ENCODE measurements around the genes KRT38, DNAJC7 and ZNF385C.

GRCh38 chr17:41440874-41441262 lies at the start of gene KRT38:
Gene KRT38, minus strand, starts transcription at chr17:41440983.
- PRO-cap = no peak
- RAMPAGE, long total RNA, 4 experiments = no peak in any of the 4 experiments

DNA sequence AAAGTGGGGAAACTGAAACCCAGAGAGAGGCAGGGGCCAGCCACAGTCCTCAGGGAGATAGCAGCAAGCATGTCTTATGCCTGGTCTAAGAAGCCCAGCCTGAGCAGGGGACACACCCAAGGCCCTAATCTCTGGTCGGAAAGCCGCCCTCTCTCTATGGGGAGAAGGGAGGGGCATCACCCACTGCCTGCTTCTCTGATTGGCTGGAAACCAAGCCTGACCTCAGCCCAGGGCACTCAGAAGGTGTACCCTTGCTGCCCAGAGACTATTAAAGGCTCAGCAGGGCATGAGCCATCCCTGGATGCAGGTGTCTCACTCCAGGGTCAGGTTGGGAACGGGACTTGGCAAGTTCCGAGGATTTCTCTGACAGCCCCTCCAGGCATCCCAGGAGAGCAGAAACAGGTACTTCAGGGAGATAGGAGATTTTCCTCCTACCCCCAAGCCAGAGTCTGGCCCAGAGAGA lies 5.8 kb upstream of the KRT13 start:
- PRO-cap = bidirectional peak, plus-strand start at position 298 of the sequence, minus-strand start at position 51 of the sequence
- RAMPAGE, long total RNA, 4 experiments = no peak in any of the 4 experiments

DNA sequence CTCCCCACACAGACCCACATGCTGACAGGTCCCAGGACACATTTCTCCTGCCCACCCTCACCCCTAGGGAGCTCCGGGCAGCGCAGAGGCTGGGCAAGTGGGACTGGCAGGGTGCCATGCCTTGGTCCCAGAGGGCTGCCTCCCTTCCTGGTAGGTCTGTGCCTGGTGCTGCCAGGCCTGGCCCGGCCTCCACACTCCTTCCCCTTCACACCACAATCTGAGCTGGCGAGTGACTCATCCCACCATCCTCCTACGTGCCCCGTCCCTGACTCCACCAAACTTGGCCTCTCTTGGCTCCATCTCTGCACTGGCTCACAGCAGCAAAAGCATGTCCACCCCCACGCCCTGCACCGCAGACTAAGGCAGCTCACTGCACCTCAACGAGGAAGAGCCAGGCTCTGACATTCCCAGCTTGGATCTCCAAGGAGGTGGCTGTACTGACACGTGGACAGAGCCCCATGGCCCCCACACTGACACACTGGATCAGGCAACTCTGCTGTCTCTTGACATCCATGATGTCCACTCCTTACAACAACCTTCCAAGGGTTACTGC lies 19.8 kb upstream of the KRT19 start:
- PRO-cap = bidirectional peak, plus-strand start at position 286 of the sequence, minus-strand start at position 105 of the sequence
- RAMPAGE, long total RNA, 4 experiments = no peak in any of the 4 experiments

DNA sequence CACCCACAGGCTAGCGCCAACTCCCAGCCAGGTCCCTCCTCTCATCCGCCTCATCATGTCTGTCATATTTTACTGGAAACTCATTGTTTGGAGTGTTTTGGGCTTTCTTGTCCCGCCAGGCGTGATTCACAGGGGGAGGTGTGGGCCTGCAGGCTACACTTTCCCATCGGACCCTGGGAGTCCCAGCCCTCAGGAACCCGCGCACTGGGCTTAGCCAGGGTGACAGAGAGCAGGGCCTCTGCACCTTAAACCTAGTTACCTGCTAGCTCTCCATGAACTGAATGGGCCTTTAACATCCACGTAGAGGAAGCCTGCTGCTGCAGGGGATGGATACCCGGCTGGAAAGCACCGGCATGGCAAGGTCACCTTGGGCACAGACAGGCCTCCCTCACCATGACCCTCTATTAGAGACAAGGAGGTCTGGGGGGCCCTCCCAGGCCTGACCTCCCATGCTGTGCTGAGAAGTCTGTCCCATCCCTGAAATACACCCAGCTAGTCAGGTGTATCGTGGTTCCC lies 338 bp upstream of the KRT14 start:
- PRO-cap = no peak
- RAMPAGE, long total RNA, 4 experiments = no peak in any of the 4 experiments

DNA sequence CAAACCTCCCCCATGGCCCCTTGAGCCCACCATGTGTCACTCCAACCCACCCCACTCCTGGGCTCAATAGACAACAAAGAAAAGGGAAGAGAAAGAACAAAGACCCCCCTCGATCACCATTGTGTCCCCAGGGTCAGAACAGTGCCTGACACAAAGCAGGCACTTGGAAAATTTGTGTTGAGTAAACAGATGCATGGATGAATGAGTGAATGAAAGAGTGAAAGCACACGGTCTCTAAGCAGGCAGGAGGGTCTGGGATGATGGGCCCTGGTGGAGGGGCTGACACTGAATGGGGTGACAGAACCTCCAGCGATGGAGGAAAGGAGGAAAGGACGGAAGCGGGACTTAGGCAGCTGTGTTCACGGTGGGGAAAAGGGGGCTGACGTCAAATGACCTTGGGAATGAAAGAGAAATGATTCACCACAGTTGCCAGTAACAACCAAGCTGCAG lies 6.9 kb upstream of the GAST start:
- PRO-cap = no peak
- RAMPAGE, long total RNA, 4 experiments = no peak in any of the 4 experiments

DNA sequence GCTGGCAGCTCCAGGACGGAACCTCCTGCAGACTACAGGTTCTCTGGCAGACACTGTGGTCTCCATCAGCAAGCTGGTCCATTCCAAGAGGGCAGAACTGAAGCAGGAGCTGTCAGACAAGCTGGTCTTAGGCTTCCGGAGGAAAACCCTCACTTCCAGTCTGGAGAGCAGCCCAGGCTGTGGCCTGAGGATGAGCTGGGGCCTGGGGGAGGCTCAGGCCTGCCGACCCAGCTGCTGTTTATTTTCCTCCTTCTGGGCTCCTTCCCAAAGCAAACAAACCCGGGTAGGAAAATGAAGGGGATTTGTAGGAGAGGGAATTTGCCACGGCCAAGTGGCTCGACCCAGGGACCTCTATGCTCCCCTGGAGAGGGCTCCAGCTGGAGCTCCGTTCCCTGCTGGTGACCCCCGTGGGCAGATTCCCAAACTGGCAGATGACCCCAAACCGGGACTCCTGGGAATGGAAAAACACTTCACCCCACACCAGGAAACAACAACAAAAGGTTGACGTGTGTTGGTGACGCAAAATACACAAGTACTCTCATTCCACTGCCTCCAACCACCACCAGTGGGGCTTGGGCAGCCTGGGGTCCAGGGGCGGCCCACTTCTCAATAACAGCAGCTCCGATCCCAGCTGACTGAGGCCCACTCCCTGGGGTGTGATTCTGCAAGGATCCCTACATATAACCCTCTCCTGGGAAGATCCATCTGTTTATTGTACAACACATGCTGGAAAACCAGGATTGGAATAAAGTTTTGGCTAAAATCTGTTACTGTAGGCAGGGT lies 8.8 kb downstream of the JUP start:
- PRO-cap = unidirectional peak, plus-strand start at position 565 of the sequence
- RAMPAGE, long total RNA, 4 experiments = no peak in any of the 4 experiments

- PRO-cap = no peak
- RAMPAGE, long total RNA, 4 experiments = start-site peak on the minus strand in 1 of 4 experiments, at chr17:41782158-41782274 at its widest, 24 reads per replicate
These were observed 4.3 kb downstream of the JUP start for GRCh38 chr17:41782107-41782646.

GRCh38 chr17:41811395-41811882 lies 310 bp downstream of the P3H4 start:
- PRO-cap = bidirectional peak, plus-strand start at chr17:41811785, minus-strand start at chr17:41811648
- RAMPAGE, long total RNA, 4 experiments = start-site peak on the minus strand in 1 of 4 experiments, at chr17:41811628-41811652 at its widest, 5 reads per replicate

- PRO-cap = no peak
- RAMPAGE, long total RNA, 4 experiments = no peak in any of the 4 experiments
These were observed 22.9 kb downstream of the ACLY start for GRCh38 chr17:41895905-41896198.

- PRO-cap = unidirectional peak, plus-strand start at chr17:41918247; unidirectional peak, plus-strand start at chr17:41918431; unidirectional peak, plus-strand start at chr17:41918554
- RAMPAGE, long total RNA, 4 experiments = no peak in any of the 4 experiments
These were observed 621 bp downstream of the ACLY start for GRCh38 chr17:41917966-41918693.

DNA sequence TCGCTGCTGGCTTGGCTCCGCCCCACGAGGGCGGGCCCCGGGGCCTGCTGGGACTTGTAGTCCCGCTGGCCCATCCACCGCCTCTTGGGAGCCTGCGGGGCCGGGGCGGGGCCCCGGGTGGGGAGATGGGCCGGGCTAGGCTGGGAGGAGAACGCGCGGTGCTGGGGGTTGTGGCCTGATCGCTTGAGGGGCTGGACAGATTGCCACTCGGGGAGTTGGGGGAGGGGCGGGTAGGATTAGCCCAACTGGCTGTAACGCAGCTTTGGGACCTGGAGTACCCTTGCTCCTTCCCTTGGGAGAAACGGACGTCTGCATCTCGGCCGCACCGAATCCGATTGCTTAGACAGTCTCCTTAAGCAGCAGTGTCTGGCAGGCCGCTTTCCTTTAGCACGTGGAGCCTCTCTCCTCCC lies 342 bp upstream of the ACLY start:
- PRO-cap = bidirectional peak, plus-strand start at position 124 of the sequence, minus-strand start outside the sequence; bidirectional peak, plus-strand start at position 343 of the sequence, minus-strand start at position 337 of the sequence
- RAMPAGE, long total RNA, 4 experiments = no peak in any of the 4 experiments

DNA sequence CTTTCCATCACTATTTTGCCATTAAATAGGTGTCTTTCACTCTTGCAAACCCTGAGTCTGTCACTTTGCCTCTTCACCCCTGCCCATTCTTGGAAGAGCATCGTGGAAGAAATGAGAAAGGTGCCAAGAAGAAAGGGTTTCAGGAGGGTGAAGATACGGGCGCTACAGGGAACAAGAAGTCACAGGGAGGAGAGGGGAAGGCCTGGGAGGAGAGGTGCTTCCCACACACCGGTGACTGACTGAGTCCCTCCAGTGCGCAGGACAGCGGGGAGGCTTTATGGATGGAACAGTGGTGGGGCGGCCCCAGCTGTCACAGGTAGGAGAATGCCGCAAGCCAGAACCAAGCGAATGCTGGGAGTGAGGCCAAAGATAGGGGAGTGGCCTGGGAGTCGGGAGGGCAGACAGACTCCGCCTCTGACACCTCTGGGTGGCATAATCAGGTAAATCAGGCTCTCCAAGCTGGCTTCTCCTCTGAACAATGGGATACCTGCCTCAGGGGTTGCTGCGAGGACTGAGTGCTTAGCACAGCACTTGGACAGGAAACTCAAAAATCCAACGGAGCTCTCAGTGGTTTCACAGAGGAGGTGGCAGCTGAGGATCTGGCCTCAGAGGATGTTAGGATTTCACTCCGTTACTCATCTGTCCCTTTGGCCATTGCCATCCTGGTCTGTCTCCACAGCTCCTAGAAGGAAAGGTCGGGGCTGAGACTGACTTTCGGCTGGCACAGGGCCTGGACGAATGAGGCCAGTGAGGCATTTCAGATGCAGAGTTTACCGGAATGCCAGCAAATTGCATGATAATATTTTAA lies 788 bp upstream of the CNP start:
- PRO-cap = bidirectional peak, plus-strand start at position 430 of the sequence, minus-strand start at position 350 of the sequence
- RAMPAGE, long total RNA, 4 experiments = no peak in any of the 4 experiments

DNA sequence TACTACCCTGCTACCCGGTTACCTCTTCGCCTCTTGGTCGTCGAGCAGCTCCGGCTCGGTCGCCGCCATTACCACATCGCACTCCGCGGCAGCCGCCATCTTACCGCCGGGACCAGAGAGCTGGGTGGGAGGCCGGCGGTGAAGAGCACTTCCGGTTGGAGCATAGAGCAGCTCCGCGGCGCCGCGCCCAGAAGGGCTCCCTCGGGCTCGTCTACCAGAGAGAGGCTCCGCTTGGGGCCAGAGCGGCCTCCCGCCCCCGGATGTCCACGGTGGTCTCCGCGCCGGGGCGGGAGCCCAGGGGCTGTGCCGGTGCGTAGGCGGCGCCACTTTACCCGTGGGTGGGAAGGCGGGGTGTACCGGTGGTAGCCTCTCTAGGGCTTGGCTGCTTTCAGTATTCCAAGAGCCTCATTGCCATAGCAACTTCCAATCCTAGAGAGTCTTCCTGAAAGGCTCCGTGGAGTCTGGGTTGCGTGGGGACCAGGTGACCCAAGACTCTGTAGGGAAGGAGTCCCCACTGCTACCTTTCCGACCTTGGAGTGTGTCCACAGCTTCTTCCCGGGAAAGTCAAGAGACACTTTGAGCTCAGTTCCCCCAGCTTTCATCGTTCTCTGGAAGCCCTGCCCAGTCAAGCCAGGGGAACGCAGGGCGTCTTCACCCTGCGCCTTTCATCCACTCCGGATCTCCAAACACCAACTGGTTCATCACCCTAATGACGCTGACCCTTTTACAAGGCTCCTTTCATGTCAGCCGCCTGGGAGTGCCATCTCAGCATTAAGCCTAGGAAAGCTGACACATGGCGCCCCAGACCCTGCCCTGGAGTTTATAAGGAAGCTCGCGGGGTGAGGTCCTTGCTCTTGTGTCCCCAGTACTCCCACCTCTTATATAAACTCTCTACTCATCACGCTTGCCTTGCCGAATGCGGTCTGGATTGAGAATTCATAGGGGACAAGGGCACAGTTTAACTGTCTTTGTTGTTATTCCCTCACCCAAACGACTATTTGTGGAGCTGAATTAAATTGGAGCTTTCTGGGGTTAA lies at the start of gene DNAJC7:
DNAJC7 (minus strand) TSS at position 122 of the 1,036 bp plus-strand sequence.
- PRO-cap = bidirectional peak, plus-strand start at position 170 of the sequence, minus-strand start at position 114 of the sequence; unidirectional peak, minus-strand start at position 684 of the sequence
- RAMPAGE, long total RNA, 4 experiments = start-site peak on the minus strand in 4 of 4 experiments, centred at positions 102 to 287 of the sequence, 20 to 813 reads per replicate

DNA sequence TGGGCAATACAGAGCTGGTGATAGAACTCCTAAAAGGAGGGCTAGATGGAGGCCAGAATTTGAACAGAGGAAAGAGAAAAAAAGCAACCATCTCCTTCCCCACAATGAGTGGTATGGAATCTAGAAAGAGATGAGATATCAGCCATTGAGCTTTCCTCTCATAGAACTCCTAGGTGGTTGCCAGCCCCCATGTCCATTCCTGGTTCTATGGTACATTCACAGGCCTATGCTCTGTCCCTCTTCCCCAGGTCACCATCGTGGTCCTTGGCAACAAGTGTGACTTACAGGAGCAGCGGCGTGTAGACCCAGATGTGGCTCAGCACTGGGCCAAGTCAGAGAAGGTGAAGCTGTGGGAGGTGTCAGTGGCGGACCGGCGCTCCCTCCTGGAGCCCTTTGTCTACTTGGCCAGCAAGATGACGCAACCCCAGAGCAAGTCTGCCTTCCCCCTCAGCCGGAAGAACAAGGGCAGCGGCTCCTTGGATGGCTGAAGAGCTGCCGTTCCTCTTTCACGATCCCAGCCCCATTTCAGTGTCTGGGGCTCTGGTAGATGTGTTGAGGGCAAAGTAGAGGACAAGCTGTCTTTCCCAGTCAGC lies 3.6 kb downstream of the NKIRAS2 start:
- PRO-cap = no peak
- RAMPAGE, long total RNA, 4 experiments = no peak in any of the 4 experiments

GRCh38 chr17:42039757-42040625 lies 10.4 kb downstream of the C17orf113 start:
- PRO-cap = no peak
- RAMPAGE, long total RNA, 4 experiments = no peak in any of the 4 experiments

GRCh38 chr17:42072248-42072863 lies 22.0 kb upstream of the C17orf113 start:
- PRO-cap = no peak
- RAMPAGE, long total RNA, 4 experiments = no peak in any of the 4 experiments

- PRO-cap = no peak
- RAMPAGE, long total RNA, 4 experiments = no peak in any of the 4 experiments
These were observed at the start of gene ZNF385C for GRCh38 chr17:42098362-42099202. Gene ZNF385C, minus strand, starts transcription at chr17:42098473.

DNA sequence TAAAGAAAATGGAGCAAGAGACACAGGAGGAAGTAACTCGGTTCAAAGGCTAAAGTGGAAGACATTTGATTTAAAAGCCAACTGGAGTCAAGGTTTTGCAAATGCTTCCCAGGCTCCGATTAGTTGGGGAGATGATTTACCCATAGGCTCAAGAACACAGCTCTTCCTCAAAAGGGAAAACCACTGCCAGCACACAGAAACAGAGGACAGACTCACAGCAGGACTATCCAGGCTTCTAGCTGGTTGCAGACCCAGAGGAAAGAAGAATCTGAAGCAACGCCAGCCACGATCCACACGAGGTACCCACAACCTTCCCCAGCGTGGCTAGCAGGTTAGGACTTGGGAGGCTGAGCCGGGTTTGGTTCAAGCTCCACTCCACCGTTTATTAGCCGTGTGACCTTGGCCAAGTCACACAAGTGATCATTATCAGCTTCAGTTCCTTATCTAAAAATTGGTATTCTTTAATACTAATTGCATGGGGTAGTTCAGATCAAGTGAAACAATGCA lies 13.6 kb downstream of the HSPB9 start:
- PRO-cap = no peak
- RAMPAGE, long total RNA, 4 experiments = no peak in any of the 4 experiments

GRCh38 chr17:42142109-42142605 lies 12.6 kb downstream of the RAB5C start:
- PRO-cap = no peak
- RAMPAGE, long total RNA, 4 experiments = no peak in any of the 4 experiments

DNA sequence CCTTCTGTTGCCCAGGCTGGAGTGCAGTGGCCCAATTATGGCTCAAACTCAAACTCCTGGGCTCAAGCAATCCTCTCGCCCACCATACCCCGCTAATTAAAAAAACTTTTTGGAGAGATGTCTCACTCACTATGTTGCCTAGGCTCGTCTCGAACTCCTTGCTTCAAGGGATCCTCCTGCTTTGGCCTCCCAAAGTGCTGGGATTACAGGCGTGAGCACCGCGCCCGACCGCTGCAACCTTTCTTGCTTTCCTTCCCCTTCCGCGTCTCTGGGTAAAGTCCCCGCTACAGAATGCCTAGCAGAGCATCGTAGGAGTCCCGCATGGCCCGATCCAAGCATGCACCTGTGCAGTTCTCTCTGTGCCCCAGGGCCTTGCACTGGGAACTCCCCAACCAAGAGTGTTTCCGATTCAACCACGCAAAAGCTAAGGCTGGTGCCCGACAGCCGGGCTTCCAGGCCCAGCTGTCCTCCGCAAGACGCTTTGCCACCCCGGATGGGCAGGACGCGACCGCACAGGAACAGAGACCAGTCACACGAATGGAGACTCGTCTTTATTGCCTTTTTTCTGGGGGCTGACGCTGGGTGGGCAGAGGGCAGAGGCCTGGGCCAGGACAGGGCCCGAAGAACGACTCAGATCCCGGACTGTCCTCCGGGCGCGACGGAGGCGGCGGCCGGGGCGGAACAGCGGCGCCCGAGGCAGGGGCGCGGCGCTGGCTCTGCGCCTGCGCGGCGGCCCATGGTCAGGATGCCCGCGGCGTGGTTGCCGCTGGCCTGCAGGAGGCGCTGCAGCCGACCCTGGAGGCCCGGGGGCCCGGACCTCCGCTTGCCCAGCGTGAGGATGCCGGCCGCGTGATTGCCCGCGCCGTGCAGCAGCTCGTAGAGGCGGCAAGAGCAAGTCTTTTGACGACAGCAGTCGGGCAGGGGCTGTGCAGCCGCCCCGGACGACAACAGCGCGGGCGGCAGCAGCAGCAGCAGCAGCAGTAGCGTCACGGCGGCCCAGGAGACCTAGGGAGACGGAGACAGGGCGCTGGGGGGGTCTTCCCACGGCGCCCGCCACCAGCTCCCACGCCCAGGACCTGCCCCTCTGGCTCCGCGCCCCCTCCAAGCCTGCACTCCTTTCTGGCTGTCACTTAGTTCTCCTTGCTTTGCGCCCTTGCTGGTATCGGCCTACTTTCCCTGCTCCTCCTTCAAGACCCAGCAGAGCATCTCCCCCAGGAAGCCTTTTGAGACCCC lies 1.3 kb downstream of the HCRT start:
- PRO-cap = bidirectional peak, plus-strand start at position 322 of the sequence, minus-strand start at position 245 of the sequence; bidirectional peak, plus-strand start at position 796 of the sequence, minus-strand start at position 669 of the sequence
- RAMPAGE, long total RNA, 4 experiments = no peak in any of the 4 experiments